Daoy (cell line): ENCODE results near the genes GDF3 and C3AR1.

DNA sequence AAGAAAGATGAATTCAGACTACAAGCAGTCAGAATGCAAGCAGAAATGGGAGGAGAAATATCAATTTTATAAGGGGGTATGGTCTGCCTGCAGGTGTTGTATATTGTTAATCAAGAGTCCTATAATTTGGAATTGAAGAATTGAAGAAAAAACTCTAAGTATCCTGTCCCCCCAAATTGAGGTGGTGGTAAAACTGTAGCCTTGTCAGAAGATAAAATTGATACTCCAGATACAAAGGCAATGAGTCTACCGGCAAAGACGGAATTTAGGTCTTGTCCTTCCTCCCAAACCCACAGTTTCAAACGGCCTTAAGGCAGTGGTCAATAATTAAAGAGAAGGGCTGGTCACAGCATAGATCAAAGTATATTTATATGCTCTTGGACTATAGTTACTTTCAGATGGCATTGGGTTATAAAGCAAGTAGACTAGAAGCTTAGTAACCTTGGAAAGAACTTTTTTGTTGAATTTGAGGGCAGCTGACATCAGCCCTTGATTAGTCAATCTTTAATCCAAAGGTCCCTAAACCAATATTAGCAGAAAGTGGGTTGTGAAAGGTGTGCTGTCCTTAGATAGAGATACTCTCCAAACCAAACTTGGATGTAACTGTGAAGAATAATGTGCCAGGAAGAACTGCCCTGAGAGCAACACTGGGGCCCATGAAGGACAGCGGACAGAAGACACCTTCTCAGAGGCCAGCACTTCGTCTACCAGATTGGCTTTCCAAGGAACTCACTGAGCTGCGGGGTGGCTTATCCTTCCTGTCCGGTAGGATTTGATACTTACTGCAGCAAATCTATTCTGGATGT lies 10.7 kb downstream of the CD163 start:
- RAMPAGE, long total RNA, result no peak

GRCh38 chr12:7695601-7696007 lies at the start of gene GDF3:
TSS of gene GDF3 (minus strand) at chr12:7695775.
- RAMPAGE, long total RNA, result no peak

- RAMPAGE, long total RNA, result no peak
These were observed 23.7 kb upstream of the SLC2A3 start for GRCh38 chr12:7959385-7960399.

GRCh38 chr12:8052577-8053092 lies 13.5 kb downstream of the C3AR1 start:
- RAMPAGE, long total RNA, result no peak

DNA sequence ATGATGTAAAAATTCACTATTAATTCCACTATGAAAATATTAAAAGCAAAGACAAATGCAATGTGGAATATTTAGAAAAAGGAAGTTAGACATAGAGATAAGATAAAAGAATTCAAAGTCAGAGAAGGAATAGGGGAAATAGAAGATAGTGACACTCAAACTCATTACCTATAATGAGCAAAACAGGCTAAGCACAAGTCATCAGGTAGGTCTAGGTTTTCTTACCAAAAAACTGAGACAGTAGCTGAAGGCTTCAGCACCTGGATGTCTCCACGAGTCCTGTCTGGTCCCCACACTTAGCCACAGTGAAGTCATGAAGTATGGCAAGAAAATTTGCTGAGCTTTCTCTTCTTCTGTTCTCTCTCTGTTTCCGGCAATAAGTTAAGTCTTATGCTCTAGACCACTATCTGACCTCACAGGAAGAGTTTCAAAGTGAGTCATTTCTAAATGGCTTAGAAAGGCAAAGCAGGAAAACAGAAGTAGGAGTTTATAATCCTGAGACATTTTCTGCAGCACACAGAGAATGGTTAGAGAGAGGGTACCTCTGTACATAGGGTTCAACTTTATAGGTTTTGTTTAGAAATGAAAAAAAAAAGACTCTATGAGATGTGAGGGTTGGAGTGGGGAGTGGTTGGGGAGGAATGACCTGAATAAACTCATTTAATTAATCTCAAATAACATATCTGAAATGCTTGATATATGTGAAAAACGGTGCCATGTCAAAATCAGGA lies at the start of gene C3AR1:
TSS of gene C3AR1 (minus strand) at position 307 of the 731 bp plus-strand sequence.
- RAMPAGE, long total RNA, result no peak

- RAMPAGE, long total RNA, result no peak
These were observed 23.3 kb downstream of the ZNF705A start for GRCh38 chr12:8179853-8180818.

GRCh38 chr12:8181233-8181543 lies 24.4 kb downstream of the ZNF705A start:
- RAMPAGE, long total RNA, result no peak

DNA sequence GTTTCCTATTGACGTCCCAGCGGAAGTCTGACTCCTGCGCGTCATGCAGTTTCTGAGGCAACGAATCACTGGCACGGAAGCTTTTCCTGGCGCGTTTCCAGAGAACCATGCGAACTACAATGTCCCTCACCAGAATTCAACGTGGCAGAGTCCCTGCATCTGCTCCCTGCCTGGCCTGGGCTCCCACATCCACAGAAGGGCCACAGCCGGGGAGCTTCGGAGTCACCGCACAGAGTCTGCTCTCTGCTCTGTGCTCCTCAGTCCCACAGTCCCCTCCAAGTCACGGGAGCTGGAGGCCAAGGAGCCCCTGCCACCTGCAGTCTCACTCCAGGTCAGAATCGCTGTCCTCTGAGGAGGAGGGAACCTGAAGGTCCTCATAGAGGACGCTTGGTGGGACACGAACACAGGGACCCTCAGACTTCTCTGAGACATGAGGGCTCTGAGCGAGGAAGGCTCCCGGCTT lies 5.9 kb downstream of the FAM90A1 start:
- RAMPAGE, long total RNA, result no peak

DNA sequence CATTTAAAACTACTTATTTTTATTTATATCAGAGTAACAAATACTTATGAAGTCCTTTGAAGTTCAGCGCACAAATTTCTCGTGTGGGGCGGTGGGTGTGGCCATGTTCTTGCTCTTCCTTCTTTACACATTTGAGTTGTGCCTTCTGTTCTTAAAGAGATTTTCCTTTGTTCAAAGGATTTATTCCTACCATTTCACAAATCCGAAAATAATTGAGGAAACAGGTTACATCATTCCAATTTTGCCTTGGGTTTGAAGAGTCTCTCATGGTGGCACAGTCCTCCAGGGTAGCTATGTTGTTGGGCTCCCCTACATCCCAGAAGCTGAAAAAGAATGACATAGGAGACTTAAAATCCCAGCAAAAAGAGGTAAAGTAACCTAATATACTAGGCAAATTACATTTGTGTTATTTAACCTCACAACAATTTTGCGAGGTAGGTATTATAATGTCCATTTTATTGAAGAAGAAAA lies 6.2 kb downstream of the CLEC4E start:
- RAMPAGE, long total RNA, result no peak

DNA sequence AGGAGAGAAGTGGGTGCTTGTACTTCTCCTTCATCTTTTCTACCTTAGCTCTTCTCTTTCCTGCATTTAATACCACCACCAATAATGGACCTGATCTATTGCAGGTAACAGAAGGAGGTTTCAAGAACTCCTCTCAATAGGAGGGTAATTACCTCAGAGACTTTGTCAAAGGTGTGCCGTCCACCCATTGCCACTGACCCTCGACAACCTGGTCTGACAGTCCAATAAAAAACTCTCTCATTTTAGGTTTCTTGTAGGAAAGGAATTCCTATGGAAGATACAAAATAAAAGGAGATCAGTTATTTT lies 4.8 kb downstream of the CLEC4E start:
- RAMPAGE, long total RNA, result no peak

GRCh38 chr12:8668174-8668831 lies 5.7 kb upstream of the MFAP5 start:
- RAMPAGE, long total RNA, result no peak

DNA sequence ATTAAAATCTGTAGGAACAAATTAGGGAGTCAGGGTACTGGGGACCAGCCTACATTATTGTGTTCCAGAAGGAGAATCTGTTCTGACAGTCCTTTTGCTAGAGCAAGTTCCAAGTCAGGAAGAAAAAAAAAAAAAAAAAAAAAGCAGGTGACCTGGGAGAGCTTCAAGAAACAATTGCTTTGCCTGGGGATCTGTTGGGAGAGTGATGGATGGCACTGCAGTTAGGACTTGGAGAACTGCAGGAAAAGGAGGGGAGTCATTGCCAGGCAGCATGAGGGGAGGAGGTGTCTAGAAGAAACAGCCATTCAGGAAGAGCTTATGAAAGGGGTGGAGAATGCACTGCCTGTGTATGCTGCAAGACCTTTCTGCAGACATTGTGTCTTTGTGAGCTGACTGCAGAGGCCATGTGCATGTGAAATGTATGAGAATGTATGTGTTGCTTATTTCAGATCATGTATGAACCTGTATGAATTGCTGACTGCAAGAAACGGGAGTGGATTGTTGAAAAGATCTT lies 10.0 kb upstream of the RIMKLB start:
- RAMPAGE, long total RNA, result no peak

DNA sequence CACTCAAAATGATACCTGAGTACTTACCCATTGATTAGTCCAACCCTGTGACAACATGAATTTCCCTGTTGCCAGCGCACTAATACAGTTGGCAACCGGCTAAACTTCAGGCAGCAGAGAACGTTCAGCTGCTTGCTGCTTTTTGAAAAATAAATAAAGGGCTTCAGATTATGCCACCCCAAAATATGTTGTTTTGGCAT lies 9.9 kb upstream of the PHC1 start:
- RAMPAGE, long total RNA, result no peak

- RAMPAGE, long total RNA, result no peak
These were observed 664 bp downstream of the PHC1 start for GRCh38 chr12:8914623-8915722.

GRCh38 chr12:8987463-8988162 lies 1.7 kb upstream of the KLRG1 start:
- RAMPAGE, long total RNA, result no peak

- RAMPAGE, long total RNA, result no peak
These were observed 51.9 kb downstream of the A2M start for GRCh38 chr12:9063935-9064129.

DNA sequence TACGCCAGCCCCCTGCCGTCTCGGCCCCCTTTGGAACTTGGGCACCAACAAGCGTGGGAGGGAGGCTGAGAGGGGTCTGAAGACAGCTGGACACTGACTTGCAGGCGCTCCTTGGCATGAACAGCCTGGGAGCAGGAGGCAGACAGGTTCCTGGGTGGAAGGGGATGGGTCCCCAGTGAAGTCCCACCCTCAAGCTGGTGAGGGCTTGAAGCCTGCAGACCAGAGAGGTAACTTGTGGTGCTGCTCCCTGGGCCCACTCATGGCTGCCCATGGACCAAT lies 50.3 kb downstream of the A2M start:
- RAMPAGE, long total RNA, result no peak

- RAMPAGE, long total RNA, result no peak
These were observed 6.5 kb upstream of the A2M start for GRCh38 chr12:9122096-9122641.

DNA sequence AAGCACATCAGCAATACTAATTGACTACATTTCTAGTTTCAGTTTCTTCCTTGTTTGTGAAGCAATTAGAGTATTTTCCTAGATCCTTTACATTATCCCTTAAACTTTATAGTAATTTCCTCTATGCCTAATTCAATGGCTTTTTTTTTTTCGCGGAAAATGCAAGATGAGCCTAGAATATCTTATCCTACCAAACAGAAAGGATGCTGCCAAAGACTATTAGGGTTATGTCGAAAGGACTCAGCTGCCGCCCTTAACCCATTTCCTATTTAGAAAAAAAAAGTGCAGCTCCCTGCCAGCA lies 7.9 kb upstream of the A2M start:
- RAMPAGE, long total RNA, result no peak

- RAMPAGE, long total RNA, result no peak
These were observed 75.4 kb upstream of the PZP start for GRCh38 chr12:9283478-9284176.